Right atrium auricular region (tissue), 2 donors: ENCODE results near the genes TTC30B and TTN.

DNA sequence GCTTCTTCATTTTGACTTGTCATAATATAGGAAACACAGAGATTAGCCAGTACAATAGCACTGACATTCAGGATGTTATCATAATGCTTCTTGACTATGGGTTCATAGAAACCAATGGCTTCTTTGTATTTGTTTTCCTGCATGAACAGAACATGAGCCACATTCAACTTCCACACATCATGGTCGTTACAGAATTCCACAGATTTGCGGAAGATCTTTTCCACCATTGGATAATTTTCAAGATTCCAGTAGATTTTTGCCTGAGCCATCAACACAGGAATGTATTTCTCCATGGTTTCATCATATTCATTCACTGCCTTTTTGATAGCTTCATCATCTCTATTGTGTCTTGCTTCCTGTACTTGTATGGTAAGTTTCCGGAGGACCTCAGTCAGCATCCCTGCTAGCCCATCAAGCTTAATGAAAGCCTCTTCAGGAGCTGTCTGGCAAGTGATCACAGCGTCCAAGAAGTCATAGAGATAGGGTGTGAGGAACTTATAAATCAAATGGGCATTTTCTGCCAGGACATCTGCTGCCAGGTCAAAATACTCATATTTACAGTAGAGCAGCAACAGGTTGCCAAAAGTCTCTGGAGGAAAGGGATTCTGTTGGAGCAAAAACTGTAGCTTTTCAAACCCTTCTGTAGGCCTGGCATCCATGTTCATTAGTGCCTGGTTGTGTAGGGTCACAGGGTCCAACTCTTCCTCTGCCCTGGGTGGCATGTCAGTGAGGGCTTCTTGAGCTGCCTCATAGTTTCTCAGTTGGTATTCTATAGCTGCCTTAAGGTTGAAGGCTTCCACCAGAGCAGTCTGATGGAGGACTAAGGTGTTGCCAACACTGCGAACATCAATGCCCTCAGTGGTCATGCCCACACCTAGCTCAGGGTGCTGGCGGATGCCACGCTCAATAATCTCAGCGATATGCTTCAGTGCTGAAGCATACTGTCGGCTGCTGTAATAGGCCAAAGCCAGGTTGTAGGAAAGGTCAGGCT, 1.1 kb downstream of the TTC30B start:
- PRO-cap = no peak
- RAMPAGE, long total RNA, 2 experiments = no peak in any of the 2 experiments

DNA sequence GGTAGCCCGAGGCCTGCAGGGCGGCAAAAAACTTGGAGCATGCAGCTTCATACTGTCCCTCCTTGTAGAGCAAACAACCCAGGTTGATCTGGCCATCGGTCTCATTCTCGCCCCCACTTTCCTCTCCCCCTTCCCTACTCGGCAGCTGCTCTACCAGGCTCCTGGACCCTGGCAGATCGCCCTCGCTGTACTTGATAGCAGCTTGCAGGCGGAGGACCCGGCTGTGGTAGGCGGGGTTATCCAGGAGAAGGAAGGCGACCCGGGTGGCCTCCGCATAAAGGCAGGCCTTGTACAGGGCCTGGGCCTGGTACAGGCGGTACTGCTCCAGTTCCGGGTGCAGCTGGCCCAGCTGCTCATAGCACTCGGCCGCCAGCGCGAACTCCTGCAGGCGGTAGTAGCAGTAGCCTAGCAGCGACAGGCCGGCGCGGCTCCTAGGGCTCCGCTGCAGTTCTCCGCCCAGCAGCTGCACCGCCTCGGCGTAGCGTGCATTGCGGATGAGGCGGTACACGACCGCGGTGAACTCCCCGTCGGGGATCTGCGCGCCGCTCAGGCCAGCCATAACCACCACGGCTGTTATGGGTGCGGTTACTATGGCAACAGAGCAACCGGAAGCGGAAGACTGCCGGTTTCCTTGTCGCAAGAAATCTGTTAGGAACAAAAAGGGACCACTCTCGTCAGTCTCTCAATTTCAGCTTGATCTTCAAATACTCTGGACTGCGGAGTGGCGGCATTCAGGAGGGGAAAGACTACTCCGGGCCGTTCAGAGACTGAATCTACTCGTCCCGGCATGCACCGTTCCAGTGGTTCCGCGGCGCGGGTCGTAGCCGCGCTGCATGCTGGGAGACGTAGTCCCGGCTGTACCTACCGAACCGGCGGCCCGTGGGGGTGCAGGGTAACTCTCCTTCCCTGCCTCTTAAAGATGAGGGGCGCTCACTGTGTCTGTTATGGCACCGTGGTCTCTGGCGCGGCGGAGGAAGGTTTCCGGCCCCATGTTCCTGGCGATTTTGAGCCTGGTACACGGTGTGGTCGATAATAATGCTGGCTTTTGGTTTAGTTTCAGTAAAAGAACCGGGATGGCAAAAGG, at the start of gene TTC30B:
Gene TTC30B, minus strand, starts transcription at position 592 of the 1,084 bp plus-strand sequence.
- PRO-cap = bidirectional peak, plus-strand start at position 858 of the sequence, minus-strand start at position 577 of the sequence
- RAMPAGE, long total RNA, 2 experiments = start-site peak on the minus strand in 1 of 2 experiments, centred at position 588 of the sequence, 21 reads per replicate

GRCh38 chr2:177553289-177553924, 811 bp upstream of the TTC30B start:
- PRO-cap = no peak
- RAMPAGE, long total RNA, 2 experiments = no peak in any of the 2 experiments

- PRO-cap = unidirectional peak, plus-strand start at chr2:177754199
- RAMPAGE, long total RNA, 2 experiments = no peak in any of the 2 experiments
Measured at GRCh38 chr2:177753750-177754336, 135.3 kb upstream of the TTC30A start.

DNA sequence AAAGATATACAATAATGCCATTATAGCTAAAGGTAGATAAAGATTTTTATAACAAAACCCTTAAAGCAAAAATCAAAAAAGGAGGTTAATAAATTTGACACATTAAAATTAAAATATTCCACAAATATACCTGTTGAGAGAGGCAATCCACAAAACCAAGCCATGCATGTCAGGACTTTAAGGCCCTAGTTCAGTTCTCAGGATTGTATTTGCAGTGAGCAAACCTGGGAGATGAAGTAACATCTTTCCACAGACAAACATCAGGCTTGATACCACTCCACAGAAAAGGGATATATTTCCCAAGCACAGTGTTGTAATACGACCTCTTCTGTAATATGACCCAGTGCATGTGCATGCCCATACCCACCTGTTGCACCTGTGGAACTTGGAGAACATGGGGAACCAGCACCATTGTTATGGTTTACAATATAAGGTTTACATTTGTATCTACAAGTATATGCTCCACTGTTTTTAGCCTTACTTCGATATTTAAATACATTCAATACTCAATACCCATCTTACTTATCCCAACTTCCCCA, 184.0 kb downstream of the PDE11A start:
- PRO-cap = no peak
- RAMPAGE, long total RNA, 2 experiments = no peak in any of the 2 experiments

GRCh38 chr2:178530359-178531171, 50.3 kb downstream of the PLEKHA3 start:
- PRO-cap = no peak
- RAMPAGE, long total RNA, 2 experiments = no peak in any of the 2 experiments

- PRO-cap = no peak
- RAMPAGE, long total RNA, 2 experiments = no peak in any of the 2 experiments
Measured at GRCh38 chr2:178532513-178532916, 52.3 kb downstream of the PLEKHA3 start.

DNA sequence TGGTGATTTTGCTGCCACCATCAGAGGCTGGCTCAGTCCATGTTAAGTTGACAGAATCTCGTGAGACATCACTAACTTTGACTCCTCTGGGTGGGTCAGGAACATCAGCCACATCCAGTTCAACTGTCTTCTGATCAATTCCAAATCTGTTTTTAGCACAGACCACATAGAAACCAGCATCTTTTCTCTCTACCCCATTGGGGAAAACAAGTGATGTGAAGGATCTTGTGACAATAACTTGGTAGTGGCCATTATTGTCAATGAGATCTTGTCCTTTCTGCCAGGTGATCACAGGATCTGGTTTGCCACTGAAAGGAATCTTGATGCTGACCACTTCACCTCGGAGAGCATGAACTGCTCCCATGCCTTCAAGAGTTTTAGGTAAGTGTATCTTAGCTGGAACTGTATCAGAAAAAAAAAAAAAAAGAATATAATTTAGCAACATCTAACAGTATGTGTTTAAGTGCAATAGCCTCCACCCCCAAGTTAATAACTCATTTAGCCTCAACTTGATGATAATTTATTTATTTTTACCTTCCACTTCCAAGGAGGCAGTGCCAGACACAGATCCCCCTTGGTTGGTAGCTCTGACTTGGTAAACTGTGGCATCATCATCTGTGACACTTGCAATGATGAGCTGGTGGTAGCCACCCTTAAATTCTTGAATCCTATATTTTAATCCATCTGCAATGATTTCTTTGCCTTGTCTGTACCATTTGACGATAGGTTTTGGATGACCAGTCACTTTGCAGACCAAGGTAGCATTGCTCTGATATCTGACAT, 55.4 kb downstream of the PLEKHA3 start:
- PRO-cap = no peak
- RAMPAGE, long total RNA, 2 experiments = no peak in any of the 2 experiments

DNA sequence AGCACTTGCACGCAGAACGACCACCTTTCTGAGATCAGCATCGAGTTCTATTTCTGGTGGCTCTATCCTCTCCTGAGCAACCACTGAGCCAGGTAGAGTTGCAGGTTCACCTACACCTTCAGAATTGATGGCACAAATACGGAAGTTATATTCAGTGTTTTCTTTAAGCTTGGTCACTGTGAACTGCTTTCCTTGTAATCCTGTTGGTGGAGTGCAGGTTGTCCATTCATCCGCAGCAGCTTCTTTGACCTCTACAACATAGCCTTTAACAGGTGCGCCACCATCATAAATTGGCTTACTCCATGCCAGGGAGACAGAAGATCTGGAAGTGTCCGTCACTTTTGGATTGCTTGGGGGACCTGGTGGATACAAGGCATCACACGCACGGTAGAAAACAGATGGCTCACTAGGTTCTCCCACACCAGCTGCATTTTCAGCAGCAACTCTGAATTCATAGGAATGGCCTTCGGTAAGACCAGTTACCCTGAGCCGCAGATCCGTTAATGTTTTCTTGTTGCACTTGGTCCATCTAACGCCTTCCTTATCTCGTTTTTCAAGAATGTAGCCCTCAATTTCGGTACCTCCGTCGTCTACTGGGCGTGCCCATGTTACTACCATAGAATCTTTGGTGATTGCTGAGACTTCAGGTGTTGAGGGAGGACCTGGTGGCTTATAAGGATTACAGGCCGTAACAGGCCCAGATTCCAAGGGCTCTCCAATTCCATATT, 83.0 kb downstream of the PLEKHA3 start:
- PRO-cap = unidirectional peak, minus-strand start at position 505 of the sequence
- RAMPAGE, long total RNA, 2 experiments = no peak in any of the 2 experiments

- PRO-cap = unidirectional peak, minus-strand start at chr2:178714340; unidirectional peak, minus-strand start at chr2:178714395
- RAMPAGE, long total RNA, 2 experiments = no peak in any of the 2 experiments
Measured at GRCh38 chr2:178713786-178714463, 93.3 kb downstream of the TTN start.

DNA sequence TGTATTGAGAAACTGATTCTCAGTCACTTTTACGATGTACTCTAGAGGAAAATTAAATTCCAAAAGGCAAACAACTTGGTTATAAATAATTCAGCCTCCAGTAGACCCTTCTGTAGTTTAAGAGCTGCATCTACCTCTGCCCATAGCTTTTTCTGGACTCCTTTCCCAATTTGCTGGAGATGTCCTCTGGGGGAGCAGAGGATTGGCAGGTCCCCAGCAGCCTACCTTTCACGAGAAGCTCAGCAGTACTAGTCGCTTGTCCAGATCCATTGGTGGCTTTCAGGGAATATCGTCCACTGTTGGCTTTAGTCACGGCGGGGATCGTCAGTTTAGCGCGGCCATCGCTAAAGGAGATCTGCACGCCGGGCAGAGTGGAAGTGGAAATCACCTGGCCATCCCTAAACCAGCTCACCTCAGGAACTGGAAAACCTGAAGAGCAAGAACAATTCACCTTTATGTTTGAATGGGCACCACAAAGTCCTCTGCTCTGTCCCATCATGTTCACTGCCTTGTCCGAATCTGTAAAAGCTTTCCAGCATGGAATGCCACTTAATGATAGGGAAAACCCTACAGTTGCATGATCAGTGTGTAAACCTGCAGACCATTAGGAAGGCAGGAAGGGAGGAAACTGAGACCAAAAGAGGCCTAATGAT, 5.2 kb downstream of the TTN start:
- PRO-cap = no peak
- RAMPAGE, long total RNA, 2 experiments = no peak in any of the 2 experiments

DNA sequence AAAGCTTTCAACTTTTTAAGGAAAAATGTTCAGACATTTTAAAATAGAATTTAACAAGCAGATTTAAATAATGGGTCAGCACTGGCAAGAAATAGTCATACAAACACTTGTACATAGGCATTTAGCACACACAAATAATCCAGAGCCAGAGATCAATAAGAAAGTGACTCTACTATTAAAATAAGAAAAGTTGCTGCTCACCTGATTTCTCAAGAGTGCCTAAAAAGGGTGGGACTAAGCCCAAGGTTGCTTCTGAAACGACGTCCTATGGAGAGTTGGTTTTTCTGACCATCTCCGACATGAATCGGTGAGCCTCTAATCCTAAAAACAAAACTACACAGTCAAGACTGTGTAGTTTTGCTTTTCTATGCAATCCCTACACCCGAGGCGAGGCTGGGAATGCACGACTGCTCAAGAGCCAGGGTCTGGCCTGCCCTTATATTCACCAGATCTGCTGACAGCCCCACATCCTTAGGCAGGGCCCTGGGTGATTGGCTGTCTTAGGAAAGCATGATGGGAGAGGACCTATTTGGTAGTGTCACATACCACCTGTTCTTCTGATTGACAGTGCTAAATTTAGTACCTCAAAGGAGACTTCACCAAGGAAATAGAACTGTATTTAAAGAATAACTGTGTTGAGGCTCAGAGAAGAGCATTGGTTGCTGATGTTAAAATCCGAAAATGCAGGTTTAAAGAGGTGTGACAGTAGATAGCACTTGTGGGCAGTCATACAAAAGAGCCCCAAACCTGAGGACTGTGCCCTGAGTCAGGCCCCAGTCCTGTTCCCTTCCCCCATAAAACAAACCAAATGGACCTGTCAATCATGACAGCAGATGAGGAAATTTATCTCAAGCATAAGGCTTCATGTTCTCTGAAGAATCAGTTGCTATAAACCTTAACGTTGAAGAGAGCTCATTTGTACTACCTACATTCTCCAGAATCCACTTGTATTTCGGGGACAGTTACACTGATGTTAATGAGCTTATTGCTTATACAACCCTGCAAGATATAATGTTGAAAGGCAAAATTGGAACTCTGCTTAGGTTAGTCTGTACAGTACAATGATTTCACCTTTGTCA, at the start of gene TTN:
Gene TTN, minus strand, starts transcription at position 413 of the 1,079 bp plus-strand sequence.
- PRO-cap = bidirectional peak, plus-strand start at position 622 of the sequence, minus-strand start at position 412 of the sequence
- RAMPAGE, long total RNA, 2 experiments = no peak in any of the 2 experiments

GRCh38 chr2:178819977-178820490, 12.8 kb upstream of the TTN start:
- PRO-cap = bidirectional peak, plus-strand start at chr2:178820269, minus-strand start at chr2:178820192
- RAMPAGE, long total RNA, 2 experiments = no peak in any of the 2 experiments

DNA sequence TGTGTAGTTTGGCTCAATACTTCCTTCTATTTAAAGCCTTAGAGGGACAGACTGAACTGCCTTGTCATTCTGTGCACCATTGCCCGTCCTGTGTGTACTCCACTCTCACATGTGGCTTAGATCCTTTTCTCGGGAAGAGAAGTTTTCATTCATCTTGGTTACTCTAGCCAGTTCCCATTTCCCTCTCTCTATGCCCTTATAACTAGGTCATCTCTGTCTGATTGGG, 84.9 kb upstream of the TTN start:
- PRO-cap = no peak
- RAMPAGE, long total RNA, 2 experiments = no peak in any of the 2 experiments

DNA sequence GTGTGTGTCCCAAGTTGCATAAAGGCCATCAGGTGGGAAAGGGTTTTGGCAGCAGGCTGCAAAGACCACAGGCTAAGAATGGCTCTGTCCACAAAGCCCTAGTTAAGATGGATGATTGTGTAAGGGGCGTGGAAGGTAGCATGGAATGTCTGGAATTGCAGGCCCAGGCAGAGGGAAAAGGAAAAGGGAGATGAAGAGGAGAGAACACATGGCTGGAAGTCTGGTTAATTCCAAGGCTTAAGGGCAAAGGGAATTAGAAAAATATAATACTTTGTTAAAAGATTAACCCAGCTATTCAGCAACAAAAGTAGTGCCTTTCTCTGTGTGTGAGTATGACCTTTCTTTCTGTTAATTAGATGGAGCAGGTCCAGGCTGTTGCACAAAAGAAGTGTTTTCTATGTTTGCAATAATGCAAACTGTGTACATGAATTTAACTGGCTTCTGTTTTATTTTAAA, 8.7 kb upstream of the CCDC141 start:
- PRO-cap = no peak
- RAMPAGE, long total RNA, 2 experiments = no peak in any of the 2 experiments

- PRO-cap = no peak
- RAMPAGE, long total RNA, 2 experiments = no peak in any of the 2 experiments
Measured at GRCh38 chr2:179125292-179125721, 75.4 kb upstream of the CCDC141 start.

DNA sequence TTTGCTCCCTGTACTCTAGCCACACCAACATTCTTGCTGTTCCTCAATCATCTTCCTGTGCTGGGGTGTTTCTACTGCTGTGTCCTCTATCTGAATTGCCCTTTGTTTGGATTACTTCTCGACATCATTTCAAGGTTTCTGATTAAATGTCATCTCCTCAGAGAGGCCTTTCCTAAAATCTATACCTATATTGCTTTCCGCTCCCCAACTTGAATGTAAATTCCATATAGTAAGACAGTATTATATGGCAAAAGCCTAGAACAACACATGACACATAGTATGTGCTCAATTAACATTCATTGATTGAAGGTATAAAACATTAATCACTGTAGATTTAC, 77.2 kb upstream of the CCDC141 start:
- PRO-cap = no peak
- RAMPAGE, long total RNA, 2 experiments = no peak in any of the 2 experiments

GRCh38 chr2:179235569-179236156, 29.0 kb downstream of the SESTD1 start:
- PRO-cap = no peak
- RAMPAGE, long total RNA, 2 experiments = no peak in any of the 2 experiments

DNA sequence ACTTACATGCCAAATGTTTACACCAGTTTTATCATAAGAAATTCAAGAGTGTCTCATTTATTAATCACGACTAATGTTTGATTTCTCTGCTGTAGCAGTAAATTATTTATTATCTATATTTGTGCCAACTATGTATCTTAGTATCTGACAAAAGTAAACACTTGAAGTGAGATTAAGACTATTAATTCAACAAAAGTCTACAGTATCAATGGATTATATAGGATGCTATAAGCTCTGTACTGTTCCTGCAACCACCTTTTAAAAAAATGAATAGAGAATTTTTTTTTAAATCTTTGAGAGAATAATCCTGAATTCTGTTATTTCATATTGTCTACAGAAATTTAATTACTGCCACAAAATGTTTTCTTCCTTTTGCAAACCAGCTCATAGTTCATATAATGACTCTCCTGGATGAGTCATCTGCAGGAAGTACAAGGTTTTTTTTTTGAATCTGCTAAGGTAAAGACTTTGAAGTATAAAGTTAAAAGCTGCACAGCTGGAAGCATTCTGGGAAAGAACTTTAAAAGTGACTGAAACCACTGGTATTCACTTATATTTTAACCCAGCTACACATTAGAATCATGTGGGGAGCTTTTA, 25.6 kb downstream of the SESTD1 start:
- PRO-cap = no peak
- RAMPAGE, long total RNA, 2 experiments = no peak in any of the 2 experiments

GRCh38 chr2:179569849-179570120, 291.6 kb downstream of the ZNF385B start:
- PRO-cap = no peak
- RAMPAGE, long total RNA, 2 experiments = no peak in any of the 2 experiments